ENCODE measurements around the genes PPM1E, YPEL2 and CLTC.

DNA sequence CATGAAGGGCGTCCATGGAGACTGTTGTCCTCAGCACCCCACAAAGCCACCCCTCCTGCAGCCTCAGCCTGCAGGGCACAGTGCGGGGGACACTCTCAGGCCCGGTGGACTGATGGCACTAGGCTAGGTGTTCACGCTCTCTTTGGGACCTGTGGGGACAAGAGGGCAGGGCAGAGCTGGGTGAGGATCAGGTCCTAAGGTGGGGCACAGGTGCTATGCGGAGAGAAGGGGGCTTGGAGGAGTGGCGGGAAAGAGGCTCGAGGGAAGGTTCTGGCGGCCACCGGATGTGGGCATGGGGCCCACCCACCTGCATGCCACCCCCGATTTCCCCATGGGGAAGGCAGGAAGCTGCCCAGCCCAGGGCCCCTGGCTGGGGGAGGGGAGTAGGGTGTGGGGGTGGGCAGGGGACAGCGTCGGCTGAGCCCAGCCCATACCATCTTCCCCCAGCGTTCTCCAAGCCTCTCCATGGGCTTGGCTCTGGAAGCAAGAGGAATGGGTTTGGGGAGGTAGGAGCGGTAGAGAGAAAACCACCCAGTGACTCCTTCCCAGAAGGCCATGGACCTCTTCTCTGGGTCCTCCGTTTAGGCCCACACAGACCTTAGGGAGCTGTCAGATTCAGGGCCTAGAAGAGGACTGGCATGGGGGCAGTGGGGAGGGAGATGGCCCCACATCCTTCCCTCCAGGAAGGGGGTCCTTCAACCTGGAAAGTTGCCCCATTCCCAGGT lies 4.6 kb upstream of the TSPOAP1 start:
- PRO-cap, result no peak
- RAMPAGE, long total RNA, 4 experiments, result no peak in any of the 4 experiments

DNA sequence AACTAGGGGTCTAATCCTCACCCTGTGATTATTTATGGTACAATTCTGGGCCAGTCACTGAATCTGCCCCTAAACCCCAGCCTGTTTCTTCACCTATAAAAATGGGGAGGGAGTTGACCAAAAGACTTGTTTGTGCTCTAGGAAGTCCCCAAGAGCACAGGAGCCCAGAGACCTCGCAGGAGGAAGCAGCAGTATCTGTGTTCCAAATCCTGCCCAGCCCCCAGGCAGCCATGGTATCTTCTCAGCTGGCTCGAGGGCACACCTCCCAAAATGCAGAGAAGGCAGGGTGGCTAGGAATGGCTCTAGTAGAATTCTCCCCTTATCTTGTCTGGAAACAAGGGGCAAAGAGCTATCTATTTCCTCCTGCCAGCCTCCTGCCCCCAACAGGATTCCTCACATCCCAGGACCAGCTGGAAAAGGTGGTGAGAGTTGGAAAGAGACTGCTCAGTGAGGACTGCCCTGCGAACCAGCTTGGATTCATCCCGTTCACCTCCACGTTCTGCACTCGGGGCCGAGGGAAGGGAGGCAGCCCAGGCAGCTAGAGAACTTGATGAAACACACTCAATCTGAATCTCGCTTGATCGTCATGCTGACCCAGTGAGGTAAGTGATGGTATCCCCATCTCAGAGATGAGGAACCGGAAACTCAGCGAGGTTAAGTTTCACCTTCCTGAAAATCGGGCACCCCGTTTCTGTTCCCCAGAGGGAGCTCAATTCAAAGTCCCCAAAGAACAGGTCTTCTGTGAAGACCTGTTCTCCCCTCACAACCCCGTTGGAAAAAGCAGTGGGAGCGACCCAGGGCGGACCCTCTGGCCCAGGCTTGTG lies 8.7 kb upstream of the TSPOAP1 start:
- PRO-cap, result no peak
- RAMPAGE, long total RNA, 4 experiments, result no peak in any of the 4 experiments

GRCh38 chr17:58338590-58339387 lies 10.2 kb upstream of the TSPOAP1 start:
- PRO-cap, result unidirectional peak, plus-strand start at chr17:58339163
- RAMPAGE, long total RNA, 4 experiments, result no peak in any of the 4 experiments

- PRO-cap, result no peak
- RAMPAGE, long total RNA, 4 experiments, result no peak in any of the 4 experiments
Observed at GRCh38 chr17:58375065-58375738, 23.2 kb upstream of the SUPT4H1 start.

GRCh38 chr17:58387673-58387935 lies 29.7 kb downstream of the RNF43 start:
- PRO-cap, result no peak
- RAMPAGE, long total RNA, 4 experiments, result no peak in any of the 4 experiments

DNA sequence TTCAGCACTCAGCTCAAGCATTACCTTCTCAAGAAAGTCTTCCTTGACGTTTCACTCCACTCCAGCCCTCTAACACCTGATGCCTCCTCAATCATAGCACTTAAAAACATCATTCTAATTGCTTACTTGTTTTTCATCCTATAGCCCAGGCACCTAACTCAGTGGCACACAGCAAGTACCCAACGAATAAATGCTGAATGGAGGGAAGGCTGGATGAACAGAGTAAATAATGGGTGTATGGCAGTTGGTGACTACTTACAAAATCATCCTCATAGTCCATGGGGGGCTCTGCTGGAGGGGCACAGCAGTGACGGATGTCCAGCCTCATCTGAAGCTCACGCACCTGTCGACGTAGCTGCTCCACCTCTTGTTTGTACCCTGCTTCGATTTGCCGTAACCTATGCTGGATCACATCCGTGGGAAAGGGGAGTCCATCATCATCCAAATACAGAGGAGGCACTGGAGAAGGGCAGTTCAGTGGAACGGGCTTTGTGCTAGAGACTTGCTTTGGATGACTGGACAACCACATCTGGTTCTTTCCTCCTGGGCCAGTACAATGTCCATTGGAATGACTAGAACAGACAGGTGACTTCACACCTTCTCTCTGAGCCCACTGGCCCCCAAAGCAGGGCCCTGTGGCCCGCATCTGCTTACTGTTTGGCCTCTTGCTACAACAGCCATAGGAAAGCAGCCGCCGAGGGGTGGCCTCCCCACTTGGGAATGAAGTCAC lies 6.6 kb upstream of the HSF5 start:
- PRO-cap, result no peak
- RAMPAGE, long total RNA, 4 experiments, result no peak in any of the 4 experiments

DNA sequence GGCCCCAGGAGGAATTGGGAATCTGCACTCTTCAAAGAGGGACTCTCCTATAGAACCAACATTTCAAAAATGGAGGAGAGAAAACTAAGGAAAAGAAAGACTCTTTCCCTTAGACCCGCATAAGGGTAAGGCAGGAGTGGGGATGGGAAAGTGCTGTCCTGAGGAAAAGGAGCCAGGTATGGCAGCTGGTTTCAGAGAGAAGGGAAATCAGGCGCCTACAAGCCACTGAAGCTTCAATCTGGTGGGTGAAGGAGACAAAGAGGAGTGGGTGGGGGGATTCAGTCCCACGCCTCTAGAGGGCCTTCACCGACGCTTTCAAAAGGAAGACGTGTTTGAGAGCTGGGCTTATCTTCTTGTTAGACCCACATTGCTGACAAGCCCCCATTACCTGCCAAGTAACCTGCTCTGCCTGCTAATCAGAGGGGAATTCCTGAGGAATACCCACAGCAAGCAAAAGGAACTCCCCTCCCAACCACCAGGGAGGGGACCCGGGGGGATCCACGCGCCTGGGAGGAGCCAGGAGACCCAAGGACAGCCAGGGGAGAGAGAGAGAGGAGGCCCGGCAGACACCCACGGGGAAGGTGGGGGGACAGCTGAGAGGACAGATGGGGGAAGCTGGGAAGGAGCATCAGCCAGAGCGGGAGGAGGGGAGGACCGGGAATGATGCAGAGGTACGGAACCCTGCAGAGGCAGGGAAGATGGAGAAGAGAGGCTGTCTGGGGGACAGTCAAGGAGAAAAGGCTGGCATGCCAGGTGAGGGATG lies 1.1 kb downstream of the MTMR4 start:
- PRO-cap, result no peak
- RAMPAGE, long total RNA, 4 experiments, result no peak in any of the 4 experiments

- PRO-cap, result no peak
- RAMPAGE, long total RNA, 4 experiments, result no peak in any of the 4 experiments
Observed at GRCh38 chr17:58520131-58520824, 5.8 kb upstream of the MTMR4 start.

- PRO-cap, result unidirectional peak, minus-strand start at chr17:58679690
- RAMPAGE, long total RNA, 4 experiments, result no peak in any of the 4 experiments
Observed at GRCh38 chr17:58679397-58679853, 12.4 kb downstream of the IGBP1C start.

DNA sequence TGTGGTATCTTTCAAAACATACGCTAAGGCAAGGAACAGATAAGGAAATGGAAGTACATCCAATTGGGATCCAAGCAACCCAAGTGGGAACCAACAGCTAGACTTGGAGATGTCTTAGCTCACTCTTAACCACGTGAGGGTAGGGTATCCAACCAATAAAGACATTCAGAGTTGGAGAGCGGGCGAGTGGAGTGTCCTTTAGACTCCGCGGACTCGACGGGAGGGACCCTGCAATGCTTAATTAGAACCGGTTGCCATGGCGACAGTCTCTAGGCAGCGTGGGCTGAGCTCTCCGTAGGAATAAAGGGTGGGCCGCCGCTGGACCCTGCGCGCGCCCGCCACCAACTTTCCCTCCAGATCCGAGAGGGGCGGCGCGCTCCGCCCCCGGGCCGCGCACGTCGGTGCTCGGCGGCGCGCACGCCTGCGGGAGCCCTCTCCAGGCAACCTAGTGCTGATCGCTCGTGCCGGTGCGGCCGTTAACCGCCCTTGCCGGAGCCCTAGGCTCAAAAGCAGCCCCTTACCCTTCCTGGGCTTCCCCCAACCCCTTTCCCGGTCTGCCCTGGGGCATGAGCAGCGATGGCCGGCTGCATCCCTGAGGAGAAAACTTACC lies at the start of gene PPM1E:
TSS of gene PPM1E (plus strand) at position 433 of the 610 bp plus-strand sequence.
- PRO-cap, result no peak
- RAMPAGE, long total RNA, 4 experiments, result no peak in any of the 4 experiments

- PRO-cap, result no peak
- RAMPAGE, long total RNA, 4 experiments, result no peak in any of the 4 experiments
Observed at GRCh38 chr17:59105742-59106200, 909 bp downstream of the TRIM37 start.

- PRO-cap, result bidirectional peak, plus-strand start at chr17:59331721, minus-strand start at chr17:59331469
- RAMPAGE, long total RNA, 4 experiments, result start-site peak on the plus strand in 3 of 4 experiments, at chr17:59331662-59331751 at its widest, 21 to 135 reads per replicate
Observed at GRCh38 chr17:59331234-59332108, at the start of gene YPEL2. TSS of gene YPEL2 (plus strand) at chr17:59331655.

- PRO-cap, result no peak
- RAMPAGE, long total RNA, 4 experiments, result no peak in any of the 4 experiments
Observed at GRCh38 chr17:59366814-59367550, 35.5 kb downstream of the YPEL2 start.

- PRO-cap, result no peak
- RAMPAGE, long total RNA, 4 experiments, result no peak in any of the 4 experiments
Observed at GRCh38 chr17:59435065-59435853, 103.8 kb downstream of the YPEL2 start.

DNA sequence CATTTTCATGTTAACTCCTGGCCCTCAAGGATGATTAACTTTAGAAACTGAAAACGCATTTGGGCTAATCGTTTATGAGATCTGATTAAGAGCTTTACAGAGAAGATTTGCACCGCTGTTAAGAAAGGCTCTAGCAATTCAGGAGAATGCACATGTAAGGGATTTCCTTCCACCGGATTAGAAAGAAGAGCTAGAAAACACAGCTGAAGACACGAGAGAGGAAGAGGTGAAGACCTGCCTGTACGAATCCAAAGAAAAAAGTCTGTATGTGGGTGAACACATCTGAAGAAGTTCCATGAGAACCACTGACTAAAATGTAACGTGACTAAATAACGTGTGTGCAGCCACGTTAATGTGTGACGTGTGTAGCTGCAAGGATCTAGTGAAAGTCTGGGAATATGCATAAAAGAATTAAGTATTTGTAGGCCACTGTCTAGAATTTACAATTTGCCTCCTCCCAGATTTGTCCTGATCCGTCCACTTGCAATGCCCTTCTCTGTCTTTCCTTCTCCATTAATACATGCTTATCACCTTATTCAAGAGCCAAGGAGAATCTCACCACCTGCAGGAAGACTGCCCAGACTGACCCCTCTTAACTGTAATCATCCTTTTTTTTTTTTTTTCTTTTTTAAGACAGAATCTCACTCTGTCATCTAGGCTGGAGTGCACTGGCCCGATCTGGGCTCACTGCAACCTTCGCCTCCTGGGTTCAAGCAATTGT lies 106.6 kb downstream of the YPEL2 start:
- PRO-cap, result no peak
- RAMPAGE, long total RNA, 4 experiments, result no peak in any of the 4 experiments

DNA sequence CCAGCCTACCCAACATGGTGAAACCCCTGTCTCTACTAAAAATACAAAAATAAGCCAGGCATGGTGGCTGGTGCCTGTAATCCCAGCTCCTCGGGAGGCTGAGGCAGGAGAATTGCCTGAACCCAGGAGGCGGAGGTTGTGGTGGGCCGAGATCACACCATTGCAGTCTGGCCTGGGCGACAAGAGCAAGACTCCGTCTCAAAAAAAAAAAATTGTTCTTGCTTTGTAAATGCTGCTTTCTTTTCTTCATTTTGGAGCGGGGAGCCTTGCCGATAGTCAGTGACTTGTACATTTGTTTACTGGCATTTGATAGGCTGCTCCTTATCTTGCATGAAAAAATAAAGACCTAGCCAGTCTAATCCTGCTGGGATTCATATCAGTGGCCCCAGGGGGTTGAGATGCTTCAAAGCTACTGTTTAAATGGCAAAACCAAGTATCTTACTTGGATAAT lies 3.3 kb upstream of the CLTC start:
- PRO-cap, result no peak
- RAMPAGE, long total RNA, 4 experiments, result no peak in any of the 4 experiments

GRCh38 chr17:59619382-59620191 lies at the start of gene CLTC:
TSS of gene CLTC (plus strand) at chr17:59619895.
- PRO-cap, result bidirectional peak, plus-strand start at chr17:59619905, minus-strand start at chr17:59619571
- RAMPAGE, long total RNA, 4 experiments, result start-site peak on the plus strand in 4 of 4 experiments, at chr17:59619869-59620173 at its widest, 75 to 2,144 reads per replicate; start-site peak on the minus strand in 1 of 4 experiments, at chr17:59619805-59619849 at its widest, 6 reads per replicate

- PRO-cap, result no peak
- RAMPAGE, long total RNA, 4 experiments, result no peak in any of the 4 experiments
Observed at GRCh38 chr17:59697768-59698438, 9.3 kb downstream of the PTRH2 start.

- PRO-cap, result no peak
- RAMPAGE, long total RNA, 4 experiments, result no peak in any of the 4 experiments
Observed at GRCh38 chr17:59783234-59783546, 75.7 kb downstream of the VMP1 start.

GRCh38 chr17:59807974-59808607 lies 84.7 kb downstream of the TUBD1 start:
- PRO-cap, result no peak
- RAMPAGE, long total RNA, 4 experiments, result no peak in any of the 4 experiments